Mesenchymal stem cell of Wharton's jelly (primary cell): ENCODE data around the gene TMPRSS13.

DNA sequence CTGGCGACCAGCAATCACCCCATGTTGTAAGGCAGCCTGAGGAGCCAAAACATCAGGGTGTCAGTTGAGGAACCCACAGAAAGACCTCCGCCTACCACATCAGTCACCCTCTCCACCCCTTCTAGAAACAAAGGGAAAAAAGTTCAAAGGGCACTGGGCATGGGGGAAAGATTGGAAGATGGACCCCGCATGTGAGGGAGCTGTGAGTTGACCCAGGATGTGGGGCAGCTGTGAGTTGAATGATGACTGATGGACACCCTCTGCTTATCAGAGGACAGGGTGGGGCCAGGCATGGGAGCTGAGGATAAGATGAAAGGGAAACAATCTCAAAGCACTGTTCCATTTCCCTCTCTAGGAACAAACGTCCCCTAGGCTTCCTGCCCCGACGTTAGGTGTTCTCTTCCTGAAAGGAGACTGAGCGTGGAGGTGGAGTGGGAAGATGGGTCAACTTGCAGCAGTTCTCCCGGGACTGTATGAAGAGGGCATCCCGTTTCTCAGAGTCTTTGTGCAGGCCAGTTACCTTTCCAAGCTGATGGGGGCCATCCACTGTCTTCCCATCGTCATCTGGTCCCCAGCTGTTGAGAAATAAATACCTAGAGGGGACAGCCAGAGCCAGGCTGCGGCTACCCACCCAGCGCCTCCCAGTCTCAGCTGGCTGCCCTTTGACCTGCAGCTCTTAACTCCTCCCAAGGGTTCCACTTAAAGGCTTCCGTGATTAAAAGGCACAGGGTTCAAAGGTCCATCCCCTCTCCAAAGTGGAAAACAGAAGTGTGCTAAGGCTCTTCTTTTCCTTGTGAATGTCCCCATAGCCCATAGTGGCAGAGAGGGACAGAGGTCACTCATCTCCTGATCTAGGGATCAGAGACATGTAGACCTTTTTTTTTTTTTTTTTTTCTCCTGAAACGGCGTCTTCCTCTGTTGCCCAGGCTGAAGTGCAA lies 7.4 kb downstream of the PCSK7 start:
- CAGE, long polyA plus RNA, result no peak

DNA sequence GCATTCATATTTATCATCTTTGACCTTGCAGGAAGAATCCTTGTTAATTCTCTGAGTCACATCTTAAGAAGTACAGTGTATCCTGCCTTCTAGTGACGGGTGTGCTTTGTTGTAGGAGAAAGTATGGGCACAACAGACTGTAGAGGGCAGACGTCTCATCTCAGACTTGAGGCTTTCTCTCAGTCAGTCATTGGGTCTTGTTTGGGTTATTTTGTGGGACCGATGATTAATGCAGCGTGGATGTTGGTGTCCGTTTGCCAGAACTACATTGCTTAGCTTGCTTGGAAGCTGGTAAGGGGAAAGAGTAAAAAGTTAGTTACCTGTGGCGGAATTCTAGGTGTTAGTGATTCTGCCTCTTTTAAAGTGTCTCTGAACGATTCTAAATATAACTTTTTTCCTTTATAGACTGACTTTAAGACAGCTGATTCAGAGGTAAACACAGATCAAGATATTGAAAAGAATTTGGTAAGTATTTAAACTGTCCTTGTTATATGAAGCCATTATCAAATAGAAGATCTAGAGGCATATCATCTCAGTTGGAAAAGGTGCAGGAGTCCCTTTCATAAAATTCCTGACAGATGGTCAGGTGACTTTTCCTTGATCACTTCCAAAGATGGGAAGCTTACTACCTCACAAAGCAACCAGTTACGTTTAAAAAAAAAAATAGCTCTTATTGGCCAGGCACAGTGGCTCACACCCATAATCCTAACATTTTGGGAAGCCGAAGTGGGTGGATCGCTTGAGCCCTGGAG lies 7.1 kb downstream of the RNF214 start:
- CAGE, long polyA plus RNA, result no peak

DNA sequence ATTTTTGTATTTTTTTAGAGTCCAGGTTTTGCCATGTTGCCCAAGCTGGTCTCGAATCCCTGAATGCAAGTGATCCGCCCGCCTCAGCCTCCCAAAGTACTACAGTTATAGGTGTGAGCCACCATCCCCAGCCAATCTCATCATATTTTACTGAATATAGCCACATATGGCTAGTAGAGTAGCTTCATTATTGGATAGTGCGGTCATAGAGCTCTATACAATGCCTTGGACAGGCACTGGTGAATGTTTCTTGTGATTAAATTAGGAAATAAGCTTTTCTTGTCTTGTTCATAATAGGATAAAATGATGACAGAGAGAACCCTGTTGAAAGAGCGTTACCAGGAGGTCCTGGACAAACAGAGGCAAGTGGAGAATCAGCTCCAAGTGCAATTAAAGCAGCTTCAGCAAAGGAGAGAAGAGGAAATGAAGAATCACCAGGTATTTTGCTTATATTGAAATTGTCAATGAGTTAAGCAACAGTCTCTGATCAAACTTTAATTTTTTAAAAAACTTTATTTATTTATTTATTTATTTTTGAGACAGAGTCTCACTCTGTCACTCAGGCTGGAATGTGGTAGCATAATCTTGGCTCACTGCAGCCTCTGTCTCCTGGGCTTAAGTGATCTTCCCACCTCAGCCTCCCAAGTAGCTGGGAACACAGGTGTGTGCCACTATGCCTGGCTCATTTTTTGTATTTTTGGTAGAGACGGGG lies 11.8 kb downstream of the RNF214 start:
- CAGE, long polyA plus RNA, result no peak

GRCh38 chr11:117300107-117300638 lies 15.9 kb downstream of the BACE1 start:
- CAGE, long polyA plus RNA, result no peak

DNA sequence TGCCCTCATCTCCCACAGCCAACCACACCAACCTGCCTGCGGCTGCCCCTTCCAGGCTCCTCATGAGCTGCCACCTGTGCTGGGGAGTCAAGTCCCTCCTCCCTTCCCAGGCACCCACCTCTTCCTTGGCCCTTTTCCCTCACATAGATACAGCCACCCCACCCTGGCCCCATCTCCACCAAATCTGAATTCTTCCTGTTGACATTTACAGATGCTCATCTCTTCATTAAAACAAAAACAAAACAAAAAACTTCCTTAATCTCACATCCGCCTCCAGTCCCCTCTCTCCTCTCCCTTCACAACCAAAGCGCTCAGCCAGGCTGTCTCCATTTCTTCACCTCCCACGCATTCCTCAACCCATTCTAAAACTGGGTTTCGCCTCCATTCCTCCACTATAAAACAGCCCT lies 15.4 kb downstream of the BACE1 start:
- CAGE, long polyA plus RNA, result no peak

GRCh38 chr11:117535133-117536188 lies 207.8 kb downstream of the CEP164 start:
- CAGE, long polyA plus RNA, result no peak

GRCh38 chr11:117658681-117659224 lies 138.3 kb downstream of the DSCAML1 start:
- CAGE, long polyA plus RNA, result no peak

GRCh38 chr11:117815180-117816016 lies 9.1 kb downstream of the FXYD2 start:
- CAGE, long polyA plus RNA, result no peak

GRCh38 chr11:117816796-117817221 lies 7.7 kb downstream of the FXYD2 start:
- CAGE, long polyA plus RNA, result no peak

DNA sequence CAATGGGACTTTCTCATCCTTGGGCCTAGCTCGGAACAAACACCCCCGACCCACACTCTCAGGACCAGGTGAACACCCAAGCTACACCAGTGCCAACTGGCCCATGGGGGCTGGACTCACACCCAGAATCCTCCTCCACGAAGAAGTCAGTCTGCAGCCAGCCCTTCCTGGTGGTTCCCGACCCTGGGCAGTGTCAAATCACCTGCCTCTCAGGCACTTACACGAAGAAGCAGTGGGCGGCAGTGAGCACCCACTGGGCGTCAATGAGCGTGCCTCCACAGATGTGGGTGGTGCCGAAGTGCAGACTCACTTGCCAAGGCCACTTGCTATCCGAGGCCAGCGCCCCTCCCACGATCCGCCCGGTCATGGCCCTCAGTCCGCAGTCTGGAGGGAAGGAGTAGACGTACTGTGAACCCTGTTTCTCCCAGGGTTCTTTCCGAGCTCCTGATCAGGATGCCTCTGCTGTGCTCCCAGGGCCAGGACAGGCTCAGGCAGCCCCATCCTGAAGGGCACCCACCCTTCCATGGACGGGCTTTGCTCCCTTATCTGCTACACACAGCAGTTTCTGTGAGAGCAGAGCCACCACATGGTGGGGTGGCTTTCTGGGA lies 19.5 kb downstream of the TMPRSS13 start:
- CAGE, long polyA plus RNA, result no peak

GRCh38 chr11:117929286-117929712 lies at the start of gene TMPRSS13:
Gene TMPRSS13, minus strand, starts transcription at chr11:117929402.
- CAGE, long polyA plus RNA, result no peak

- CAGE, long polyA plus RNA, result no peak
These were observed 6.4 kb upstream of the IL10RA start for GRCh38 chr11:117979786-117980215.

DNA sequence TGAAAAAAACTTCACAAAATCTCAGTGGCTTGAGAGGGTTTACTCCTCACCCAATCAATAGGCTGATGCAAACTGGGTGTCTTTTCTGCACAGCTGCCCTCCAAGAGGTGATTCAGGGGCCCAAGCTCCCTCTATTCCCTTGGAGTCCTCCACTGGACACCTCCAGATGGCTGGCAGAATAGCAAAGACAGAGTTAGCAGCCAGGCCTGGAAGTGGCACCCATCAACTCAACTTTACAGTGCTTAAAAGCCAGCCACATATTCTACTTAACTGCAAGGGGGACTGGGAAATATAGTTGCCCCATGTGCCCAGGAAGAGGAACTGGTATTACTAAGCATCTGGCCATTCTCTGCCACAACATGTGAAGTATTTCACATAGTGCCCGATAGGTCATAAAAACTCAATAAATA lies 5.6 kb upstream of the IL10RA start:
- CAGE, long polyA plus RNA, result no peak

- CAGE, long polyA plus RNA, result no peak
These were observed 9.2 kb downstream of the IL10RA start for GRCh38 chr11:117995233-117996015.

- CAGE, long polyA plus RNA, result no peak
These were observed 24.6 kb downstream of the IL10RA start for GRCh38 chr11:118010493-118011581.

- CAGE, long polyA plus RNA, result no peak
These were observed 14.0 kb upstream of the SMIM35 start for GRCh38 chr11:118100796-118101181.

DNA sequence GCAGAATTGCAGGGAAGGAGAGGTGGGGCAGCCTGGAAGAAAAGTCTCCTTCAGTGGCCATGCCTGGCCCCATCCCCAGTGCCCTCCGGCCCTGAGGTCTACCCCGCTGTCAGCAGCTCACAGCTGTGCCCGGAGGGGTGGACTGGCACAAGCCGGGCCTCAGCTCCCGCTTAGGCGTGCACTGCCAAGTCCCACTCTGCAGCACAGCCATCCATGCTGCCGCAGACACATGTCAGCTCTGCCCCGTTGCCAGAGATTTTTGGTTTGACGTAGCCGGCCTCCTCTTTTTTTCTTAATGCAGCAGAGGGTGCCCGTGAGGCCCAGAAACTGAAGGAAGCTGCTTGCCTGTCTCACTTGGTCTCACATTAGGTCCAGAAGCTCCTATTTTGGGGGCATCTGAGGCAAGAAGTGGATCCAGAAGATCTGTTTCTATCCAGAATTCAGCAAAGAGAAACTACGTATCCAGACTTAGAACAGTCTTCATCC lies 4.0 kb upstream of the SCN2B start:
- CAGE, long polyA plus RNA, result no peak

DNA sequence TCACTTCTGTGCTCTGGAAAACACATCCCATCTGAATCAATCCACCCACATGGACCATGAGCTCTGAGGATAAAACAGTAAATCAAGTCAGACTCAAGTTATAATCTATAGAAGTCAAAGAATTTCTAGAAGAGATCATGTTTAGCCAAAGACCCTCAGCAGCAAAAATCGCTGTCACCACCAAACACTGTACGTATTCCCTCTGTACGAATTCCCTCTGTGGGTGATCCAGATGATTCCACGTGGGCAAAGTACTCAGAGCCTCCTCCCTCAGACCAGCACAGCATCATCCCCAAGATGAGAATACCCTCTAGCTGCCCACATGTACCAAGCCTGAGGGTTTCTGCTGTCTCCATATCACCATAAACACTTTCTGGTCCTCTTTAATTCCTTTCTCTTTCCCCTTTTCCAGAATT lies 18.9 kb downstream of the JAML start:
- CAGE, long polyA plus RNA, result no peak

GRCh38 chr11:118219560-118220097 lies 5.2 kb downstream of the JAML start:
- CAGE, long polyA plus RNA, result no peak

GRCh38 chr11:118339307-118339745 lies 3.2 kb downstream of the CD3D start:
- CAGE, long polyA plus RNA, result no peak